Tongue (tissue), 2 donors: ENCODE measurements around a stretch of chr17.

DNA sequence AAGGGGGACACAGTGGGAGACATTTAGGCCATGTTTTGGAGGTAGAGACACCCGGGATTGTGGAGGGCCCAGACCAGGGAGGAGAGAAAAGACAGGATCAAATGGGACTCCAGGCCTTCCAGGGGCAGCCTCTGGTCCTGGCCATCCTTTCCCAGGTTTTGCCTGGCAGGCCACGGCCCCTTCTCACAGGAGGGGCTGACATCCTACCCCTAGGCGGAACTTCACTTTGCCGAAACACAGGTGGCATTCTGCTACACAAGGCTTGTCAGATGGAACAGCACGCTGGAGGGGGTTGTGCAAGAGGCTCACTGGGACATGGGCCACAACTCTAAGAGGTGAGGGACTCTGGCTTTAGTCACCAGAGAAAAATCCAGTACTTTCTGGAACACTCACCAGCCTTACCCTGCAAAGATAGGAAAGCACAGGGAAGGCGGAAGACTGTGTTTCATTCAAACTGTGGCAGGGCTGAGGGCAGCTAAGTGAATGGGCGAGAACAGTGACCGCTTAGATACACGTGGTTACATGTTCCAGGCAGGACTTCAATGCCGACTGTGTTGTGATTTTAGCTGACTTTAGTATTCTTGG lies 18.4 kb downstream of the CDC42EP4 start:
- RAMPAGE, long total RNA = no peak

DNA sequence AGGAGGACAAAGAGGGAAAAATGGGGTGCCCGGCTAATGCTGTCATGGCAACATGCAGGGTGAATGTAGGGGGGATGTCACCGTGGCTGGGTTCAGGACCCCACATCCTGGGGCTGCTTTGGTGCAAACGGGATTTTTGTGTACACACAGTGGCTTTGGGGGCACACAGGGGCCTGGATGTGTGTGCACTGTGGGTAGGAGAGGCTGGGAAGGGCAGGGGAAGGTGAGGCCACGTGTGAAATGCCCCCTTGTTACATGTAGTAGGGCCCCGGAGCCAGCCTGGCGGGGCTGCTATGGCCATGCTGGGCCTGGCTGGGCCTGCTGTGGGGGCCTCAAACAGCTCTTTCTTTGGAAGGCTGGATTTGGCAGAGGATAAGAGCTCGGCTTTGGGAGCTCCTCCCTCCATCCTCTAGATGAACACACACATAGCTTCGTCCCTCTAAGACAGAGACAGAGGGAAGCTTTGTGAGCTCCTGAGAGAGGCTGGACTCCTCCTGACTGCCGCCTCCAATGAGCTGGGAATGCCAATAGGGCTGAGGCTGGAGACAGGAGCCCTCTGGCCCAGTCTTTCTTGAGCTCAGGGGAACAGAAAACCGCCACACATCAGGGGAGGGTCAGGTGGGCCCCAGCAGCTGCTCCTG lies 37.2 kb upstream of the CDC42EP4 start:
- RAMPAGE, long total RNA = no peak

GRCh38 chr17:73358761-73359045 lies 46.9 kb upstream of the CDC42EP4 start:
- RAMPAGE, long total RNA = no peak

DNA sequence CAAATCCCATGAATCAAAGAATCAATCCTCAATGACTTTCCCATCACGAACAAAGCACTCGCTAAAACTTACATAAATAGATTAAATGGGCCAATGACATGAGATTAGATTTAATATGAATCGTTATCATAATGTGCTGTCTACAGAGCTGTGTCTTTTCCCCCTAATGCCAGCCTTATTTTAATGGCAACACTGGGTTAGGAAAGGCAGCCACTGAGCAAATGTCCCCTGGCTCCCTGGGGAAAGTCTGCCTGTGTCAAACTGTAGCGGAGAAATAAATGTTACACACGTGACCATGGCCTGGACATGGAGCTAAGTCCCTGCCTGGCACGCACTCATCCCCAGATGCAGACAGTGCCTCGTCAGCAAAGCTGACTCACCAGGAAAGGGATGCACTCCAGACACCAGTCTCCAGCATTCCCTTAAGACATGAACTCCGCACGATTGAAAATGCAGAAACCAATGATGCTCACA lies 61.3 kb upstream of the SDK2 start:
- RAMPAGE, long total RNA = no peak

DNA sequence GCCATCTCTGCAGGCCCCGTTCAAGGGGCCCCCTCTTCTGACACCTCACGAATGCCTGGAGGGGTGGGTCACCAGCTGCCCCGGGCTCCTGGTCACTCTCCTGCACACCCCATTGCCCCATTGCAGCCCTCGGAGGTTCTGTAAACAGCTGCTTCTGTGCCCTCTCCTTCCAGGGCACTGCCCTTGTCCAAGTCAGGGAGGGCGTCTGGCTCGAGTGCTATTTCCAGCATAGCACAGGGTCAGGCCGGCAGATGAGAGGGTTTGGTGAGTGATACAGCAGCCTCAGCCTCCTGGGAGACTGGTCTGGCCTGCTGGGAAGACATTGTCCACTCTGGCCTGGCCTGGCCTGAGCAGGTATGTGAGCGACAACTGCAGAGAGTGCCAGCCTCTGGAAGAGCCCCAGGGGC lies 105.6 kb upstream of the SDK2 start:
- RAMPAGE, long total RNA = no peak

DNA sequence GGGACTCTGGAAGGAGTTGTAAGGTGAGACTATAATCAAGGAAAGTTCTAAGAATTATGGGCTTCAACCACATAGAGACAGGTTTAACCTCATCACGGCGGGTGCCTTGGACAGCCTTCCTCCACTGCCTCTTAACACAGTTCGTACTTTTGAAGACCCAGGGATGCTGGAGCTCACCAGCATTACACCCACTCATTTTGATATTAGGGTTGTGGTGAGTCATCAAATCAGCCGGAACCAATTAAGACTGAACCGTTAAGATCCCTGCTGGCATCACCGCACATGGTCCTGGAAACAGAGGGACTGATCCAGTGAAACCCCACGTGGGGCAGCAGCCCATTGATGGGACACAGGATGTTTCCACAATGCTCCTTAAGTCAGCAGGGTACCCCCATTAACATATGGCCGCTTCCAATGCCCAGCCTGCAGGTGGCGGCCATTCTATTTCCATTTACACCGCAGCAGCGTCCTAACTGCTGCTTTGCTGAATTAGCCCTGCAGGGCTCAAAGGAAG lies 176.6 kb upstream of the SDK2 start:
- RAMPAGE, long total RNA = no peak

GRCh38 chr17:74290177-74290715 lies 16.2 kb downstream of the DNAI2 start:
- RAMPAGE, long total RNA = no peak

GRCh38 chr17:74324917-74325567 lies 984 bp upstream of the KIF19 start:
- RAMPAGE, long total RNA = no peak

DNA sequence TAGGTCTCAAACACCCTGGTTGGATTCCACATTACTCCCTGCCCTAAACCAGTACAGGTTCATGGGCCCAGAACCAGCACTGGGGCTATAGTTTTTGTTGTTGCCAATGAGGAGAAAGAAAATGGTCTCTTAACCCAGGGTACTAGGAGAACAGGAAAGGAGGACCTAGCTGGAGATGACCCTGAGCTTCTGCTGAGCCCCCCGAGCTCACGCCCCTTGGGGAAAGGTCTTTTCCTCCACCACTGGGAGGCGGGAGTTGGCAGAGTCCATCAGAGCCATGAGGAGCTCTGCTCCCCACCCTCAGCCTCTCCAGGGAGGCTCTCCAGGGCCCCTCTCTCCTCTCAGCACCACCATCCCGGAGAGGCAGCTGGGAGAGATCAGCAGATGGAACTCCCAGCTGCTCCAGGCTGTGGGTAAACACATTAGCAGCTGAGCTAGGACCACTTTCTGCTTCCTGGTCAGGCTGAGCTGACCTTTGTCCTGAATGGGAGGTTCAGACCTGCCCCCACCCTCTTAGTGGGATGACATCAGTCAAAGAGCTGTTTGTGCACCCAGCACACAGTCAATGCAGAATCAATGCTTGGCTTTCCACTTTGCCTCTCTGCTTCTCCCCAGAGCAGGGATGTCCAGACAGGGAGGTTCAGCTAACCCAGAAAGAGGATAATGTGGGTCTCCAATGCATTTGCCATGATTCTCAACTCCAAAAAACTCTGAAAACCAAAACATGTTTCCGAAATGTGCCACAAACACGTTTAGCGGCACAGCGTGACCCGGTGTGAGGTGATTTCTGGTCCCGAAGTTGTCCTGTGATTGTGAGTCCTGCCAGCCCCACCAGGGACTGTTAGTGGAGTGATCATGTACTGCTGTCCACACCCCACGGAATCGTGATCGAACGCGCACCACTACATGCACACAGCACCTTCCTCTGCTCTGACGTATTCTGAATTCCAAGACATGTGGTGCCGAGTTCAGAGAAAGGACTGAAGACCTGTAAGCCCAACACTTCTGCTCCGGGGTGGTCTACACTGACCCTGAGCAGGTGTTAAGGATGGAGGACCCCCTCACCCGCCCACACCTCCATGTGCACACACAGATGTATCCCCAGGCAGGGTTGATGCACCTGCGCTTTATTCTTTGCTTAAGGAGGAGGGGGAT lies 6.7 kb downstream of the GPR142 start:
- RAMPAGE, long total RNA = no peak

- RAMPAGE, long total RNA = no peak
Measured at GRCh38 chr17:74463953-74464339, 2.5 kb upstream of the CD300A start.

DNA sequence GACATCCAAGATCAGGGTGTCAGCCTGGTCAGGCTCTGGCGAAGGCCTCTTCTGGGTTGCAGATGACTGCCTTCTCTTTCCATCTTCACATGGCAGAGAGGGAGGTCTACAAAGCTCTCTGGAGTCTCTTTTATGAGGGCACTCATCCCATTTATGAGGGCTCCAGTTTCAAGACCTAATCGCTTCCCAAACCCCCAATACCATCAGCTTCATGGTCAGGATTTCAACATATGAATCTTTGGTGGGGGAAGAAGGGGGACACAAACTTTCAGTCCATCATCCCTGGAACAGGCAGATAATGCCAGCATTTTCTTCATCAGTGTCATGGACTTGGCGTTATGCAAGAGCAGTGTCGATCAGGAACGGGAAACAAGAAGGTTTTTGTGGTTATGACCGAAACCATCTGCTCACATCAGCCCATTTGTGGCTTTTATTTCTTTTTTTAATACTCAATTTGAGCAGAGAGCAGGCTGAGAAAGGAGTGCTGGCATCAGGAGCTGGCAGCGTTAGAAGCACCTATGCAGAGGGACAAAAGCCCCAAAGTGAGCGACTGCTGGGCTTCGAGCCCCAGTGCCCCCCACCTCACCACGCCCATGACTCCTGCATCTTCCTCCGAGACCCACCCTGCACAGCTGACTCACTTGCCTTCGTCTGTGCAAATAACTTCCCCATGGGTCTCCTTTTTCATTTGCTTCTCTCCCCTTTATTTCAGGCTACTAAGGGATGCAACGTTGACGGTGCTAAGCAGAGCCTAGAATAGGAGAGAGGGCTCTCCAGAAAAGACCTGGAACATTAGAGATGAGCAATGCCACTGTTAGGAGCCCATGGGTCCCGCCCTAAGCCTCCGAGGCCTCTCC lies 16.1 kb upstream of the CD300E start:
- RAMPAGE, long total RNA = no peak

DNA sequence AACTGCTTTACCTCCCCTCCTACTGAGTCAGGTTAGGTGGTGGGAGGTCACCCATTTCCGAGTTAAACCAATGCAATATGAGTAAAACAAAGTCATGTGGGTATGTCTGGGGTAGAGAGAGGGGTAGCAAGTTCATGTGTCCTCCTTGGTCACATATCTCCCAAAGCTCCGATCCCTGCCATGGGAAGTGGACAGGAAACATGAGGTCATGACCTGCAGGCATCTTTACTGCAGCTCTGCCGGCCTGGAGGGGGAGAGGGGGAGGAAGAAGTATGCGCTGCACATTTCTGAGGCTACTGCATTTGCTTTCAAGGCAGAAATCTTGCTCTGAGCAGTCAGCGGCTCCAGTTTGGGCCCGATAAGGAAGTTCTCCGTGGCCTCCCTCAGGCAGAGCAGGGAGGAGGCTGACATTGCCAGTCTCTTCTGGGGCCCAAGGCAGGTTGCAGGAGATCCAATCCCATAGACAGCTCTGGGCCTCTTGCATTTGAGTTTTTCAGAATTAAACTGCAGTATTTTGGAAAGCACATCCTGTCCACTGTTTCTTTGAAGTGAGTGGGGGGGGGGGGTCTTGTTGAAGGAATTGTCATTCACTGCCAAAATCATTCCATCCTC lies 1.5 kb upstream of the NHERF1 start:
- RAMPAGE, long total RNA = no peak

- RAMPAGE, long total RNA = no peak
Measured at GRCh38 chr17:74750215-74751086, 2.0 kb downstream of the NHERF1 start.

- RAMPAGE, long total RNA = no peak
Measured at GRCh38 chr17:74758876-74759190, 10.4 kb downstream of the NHERF1 start.

- RAMPAGE, long total RNA = no peak
Measured at GRCh38 chr17:74842257-74843399, 17.1 kb downstream of the GRIN2C start.

GRCh38 chr17:74860247-74861168 lies 823 bp upstream of the GRIN2C start:
- RAMPAGE, long total RNA = no peak

DNA sequence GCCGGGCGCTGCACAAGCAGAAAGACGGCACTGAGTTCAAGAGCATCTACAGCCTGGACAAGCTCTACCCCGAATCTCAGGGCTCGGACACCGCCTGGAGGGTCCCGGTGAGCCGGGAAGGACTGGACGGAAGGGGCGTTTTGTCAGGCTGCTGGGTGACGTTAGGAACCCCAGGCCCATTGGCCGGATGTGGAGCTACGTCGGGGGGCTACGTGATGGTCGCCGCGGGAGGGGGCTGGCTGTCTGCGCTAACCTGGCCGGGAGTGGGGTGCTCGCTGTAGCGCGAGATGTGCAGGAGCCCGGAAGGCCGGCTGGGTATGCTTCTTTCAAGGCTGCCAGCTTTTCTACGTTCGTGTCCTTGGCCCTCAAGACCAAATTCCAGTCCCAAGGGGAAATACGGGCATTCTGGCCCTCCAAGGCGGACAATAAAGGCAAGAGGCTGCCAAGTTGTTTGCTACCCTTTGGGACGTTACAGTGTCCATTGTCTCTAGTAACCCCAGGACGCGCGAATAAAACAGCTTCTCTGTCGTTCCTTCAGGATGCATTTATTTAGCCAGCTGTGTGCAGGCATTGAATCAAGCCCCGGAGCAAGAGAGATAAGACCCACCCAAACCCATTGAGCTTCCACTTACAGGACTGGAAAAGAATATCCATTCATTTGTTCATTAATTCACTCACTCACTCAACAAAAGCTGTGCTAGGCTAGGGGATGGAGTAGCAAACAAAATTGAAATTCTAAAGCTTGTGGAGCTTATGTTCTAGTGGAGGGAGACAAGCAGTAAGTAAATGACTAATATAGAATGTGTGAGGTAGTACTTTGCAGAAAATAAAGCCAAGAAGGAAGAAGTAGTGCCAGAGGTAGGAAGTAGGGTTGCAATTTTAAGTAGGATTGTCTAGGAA lies 546 bp downstream of the MRPL58 start:
- RAMPAGE, long total RNA = no peak

- RAMPAGE, long total RNA = no peak
Measured at GRCh38 chr17:75025025-75025619, 12.7 kb downstream of the MRPL58 start.

- RAMPAGE, long total RNA = no peak
Measured at GRCh38 chr17:75064773-75065441, 17.9 kb downstream of the KCTD2 start.

DNA sequence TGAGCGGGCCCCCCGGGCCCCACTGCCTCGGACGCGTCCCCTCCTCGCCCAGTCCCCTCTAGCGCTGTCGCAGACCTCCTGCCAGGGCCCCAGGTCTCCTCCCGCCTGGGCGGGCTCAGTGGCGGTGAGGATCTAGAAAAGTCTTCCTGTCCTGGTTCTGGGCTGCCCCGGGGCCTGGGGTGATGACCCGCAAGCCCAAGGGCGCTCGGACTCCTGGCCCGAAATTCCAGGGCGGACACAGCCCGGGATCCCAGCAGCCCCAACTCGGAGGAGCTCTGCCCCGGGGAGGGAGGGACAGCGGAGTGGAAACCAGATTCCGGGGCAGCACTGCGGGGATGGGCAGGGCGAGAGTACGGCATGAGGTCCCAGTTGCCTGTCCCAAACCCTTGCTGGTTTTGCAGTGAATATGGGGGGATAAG lies 301 bp downstream of the SLC16A5 start:
- RAMPAGE, long total RNA = no peak